Hepatocyte (in vitro differentiated cells and primary cell): Measurements from ENCODE around the genes RASAL2 and CLEC20A.

- RAMPAGE, long total RNA, result no peak
- RRBS, result no CpG with 5 or more reads among the region's 2 CpGs
These were observed 26.0 kb upstream of the KIAA0040 start for GRCh38 chr1:175218635-175218988.

DNA sequence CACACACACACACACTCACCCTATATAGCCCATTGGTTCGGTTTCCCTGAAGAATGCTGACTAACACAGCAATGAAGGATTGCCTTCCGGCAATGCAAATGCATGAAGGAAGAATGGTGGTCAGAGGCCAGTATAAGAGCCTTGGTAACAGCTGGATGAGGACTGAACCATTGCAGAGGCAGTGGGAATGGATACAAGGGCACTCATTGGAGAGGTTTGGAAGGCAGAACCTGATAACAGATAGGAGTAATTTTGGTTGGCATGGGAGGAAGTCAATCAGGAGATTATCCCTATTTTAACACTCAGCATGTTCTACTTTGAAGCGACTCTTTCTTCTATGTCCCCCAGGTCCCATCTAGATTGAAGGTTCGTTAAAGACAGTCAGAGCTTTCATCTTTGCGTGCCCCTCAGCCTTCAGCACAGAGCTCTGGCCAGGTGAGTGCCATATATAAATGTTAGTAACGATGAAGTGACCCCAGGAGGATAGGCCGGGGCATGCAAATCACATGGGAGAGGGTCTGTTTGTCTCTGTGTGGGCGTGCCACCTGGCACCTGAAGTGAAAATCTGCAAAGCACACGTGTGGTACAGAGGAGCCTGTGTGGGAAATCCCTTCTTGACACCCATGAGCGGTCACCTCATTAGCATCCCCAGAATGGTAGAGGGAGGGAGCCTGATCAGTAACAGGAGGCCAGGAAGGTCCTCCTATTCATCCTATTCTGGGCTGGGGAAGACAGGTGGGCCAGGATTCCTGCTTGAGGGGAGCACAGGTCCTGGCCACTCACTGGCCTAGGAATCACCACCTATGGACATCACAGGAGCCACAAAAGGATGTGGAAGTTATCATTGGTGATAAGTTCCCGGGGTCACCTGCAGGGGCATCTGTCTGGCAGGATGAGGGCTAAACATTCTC, 32.8 kb upstream of the KIAA0040 start:
- RAMPAGE, long total RNA, result no peak
- RRBS, result no CpG with 5 or more reads among the region's 11 CpGs

GRCh38 chr1:175262169-175262440, 69.5 kb upstream of the KIAA0040 start:
- RAMPAGE, long total RNA, result no peak
- RRBS, result no CpG with 5 or more reads among the region's 3 CpGs

DNA sequence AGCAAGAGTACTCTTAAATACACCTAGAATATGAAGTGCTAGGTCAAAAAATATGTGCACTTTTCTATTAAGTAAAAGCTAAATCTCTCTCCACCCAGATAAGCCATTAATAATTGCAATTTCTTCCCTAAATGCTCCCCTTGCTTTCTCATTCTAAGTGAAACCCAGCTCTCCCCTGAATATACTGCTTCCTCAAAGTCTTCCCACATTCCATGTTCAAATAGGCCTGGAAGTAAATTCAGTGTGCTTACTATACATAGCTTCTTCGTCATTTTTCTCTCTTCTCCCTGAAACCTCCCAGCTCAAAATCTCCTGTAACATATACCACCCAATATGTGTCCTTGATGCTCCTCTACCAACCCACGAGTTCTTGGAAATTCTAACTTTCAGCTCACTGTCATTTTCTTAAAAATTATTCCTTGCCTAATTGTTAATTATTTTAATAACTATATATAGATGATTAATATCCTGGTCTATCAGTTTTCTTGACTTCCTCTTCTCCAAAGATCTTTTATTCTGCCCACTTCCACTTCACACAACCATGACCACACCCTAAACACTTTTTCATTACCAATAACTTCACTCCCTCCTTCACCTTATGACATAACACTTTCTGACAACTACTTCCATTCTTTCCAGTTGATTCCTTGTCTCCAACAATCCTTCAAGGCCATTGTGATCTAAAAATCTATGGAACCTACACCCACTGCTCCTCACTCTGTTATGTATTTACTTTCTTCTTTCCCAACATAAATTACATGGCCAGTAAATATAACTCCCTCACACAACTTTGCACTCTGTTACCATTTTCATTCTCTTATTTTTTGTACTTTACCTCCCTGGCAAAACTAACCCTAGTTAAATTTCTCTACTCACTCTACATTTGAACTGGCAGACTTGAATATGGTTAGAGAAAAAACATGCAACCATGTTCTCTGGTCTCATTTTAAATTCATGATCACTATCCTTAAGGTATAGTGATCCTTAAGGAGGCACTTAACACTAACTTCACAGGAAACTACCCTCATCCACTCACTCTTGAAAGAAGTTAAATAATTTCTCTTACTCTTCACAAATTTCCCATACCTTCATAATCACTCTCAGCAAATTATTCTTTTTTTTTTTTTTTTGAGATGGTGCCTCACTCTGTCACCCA, 153.7 kb downstream of the COP1 start:
- RAMPAGE, long total RNA, result no peak
- RRBS, result no CpG with 5 or more reads among the region's 2 CpGs

- RAMPAGE, long total RNA, result no peak
- RRBS, result no CpG with 5 or more reads among the region's 5 CpGs
These were observed 105.8 kb downstream of the COP1 start for GRCh38 chr1:176101229-176101838.

GRCh38 chr1:176522534-176522878, 59.5 kb downstream of the PAPPA2 start:
- RAMPAGE, long total RNA, result no peak
- RRBS, result no CpG with 5 or more reads among the region's 2 CpGs

DNA sequence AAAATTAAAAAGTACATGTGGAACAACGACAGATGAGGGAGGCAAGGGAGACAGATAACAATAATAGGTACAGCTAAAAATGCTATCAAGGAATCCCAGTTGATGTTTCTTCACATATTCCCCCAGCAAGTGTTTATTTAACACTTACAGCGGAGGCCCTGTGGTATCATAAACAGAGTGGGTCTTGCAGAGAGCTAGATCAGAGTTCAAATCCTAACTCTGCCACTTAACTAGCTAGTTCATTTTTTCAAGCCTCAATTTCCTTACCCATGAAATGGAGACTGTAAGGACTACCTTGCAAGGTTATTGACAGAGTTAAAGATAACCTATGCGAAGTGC, 1.6 kb downstream of the SEC16B start:
- RAMPAGE, long total RNA, result no peak
- RRBS, result no CpG with 5 or more reads among the region's 3 CpGs

DNA sequence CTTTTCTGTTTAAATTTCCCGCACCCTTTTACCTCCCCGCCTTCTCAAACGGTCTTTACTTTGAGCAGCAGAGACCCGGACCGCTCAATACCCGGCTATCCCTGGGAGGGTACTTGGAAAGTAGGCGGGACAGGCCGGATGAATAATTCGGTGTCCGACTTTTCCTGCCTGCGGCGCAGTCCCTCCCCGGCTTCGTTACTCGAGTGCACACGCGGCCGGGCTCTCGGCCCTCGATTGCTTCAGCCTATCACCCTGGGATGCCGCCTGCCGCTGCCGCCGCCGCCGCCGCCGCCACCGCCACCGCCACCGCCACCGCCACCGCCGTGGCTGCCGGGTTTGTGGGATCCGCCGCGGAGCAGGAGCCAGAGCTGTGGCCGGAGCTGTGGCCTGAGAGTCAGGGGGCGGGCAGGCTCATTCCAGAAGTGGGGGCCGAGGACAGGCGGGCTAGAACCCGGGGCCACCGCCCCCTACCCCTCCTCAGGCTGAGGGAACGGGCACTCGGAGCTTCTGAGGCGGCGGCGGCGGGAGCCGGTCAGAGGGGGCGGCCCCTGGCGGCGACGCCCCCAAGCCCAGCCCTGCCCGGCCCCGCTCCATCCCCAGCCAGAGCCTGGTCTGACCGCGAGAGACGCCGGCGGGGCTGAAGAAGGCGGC, at the start of gene RASAL2:
RASAL2 (plus strand) TSS at position 603 of the 651 bp plus-strand sequence.
- RAMPAGE, long total RNA, result no peak
- RRBS, result 2% methylated on average over 34 of the region's 63 CpGs

- RAMPAGE, long total RNA, result no peak
These were observed 6.9 kb downstream of the RASAL2 start for GRCh38 chr1:178100702-178101245.

DNA sequence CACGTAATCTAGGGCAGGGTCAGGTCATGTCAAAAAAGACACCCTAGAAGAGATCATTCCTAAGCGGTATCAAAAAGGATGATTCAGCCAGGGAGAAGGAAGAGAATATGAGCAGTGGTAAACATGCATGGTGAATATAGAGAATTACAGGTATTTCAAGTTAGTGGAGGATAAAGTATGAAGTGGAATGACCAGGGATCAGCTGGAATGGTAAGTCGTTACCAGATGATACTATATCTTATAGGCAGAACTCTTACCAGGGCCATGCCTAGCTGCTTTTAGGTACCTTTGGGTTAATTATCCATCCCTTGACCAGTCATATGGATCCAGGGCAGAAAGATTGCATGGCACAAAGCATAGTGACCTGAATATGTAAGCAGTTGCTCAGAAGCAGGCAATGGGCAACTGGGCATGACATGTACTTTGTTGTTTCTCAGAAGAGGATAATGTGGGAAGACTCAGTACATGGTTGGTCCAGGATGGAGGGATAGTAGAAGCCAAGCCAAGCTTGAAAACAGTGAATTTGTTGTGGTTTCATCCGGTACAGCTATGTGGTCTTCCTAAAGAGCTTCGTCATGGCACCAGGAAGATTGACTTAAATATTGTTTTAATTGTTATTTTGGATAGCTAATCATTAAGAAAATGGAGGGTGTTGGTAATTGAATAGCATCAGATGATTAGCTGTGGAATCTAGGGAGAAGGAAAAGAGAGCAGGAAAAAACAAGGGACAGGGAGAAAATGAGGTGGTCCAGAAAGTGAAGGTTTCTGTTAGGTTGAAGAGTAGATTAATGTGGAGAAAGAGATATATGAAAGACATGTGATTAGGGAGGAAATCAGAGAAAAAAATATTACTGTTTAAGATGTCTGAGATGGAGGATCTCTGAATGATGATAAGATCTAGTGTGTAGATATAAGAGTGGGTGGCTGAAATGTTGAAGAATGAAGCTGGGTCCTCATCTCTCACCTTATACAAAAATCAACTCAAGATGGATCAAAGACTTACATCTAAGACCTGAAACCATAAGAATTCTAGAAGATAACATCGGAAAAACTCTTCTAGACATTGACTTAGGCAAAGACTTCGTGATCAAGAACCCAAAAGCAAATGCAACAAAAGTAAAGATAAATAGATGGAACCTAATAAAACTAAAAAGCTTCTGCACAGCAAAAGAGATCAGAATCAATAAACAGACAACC, 87.0 kb downstream of the CLEC20A start:
- RAMPAGE, long total RNA, result no peak
- RRBS, result no CpG with 5 or more reads among the region's 7 CpGs

DNA sequence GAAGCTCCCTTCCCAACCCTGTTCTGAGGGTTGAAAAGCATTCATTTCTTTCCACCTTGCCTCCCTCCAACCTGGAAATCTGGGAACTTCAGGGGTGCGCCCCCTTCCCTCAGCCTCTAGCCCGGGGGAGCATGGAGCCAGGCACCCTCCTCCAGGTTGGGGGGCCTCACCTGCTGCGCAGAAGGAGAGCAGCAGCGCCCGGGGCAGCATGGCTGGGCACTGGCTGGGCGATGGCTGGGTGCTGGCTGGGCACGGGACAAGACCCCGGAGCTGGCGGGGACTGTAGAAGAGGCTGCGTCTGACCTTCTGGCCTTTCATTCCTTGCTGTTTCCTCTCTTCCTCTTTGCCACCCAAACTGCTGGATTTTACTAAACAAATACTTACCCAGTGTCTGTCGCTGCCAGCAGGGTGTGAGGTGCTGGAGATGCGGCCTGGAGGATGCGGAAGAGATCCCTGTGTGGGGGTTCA, at the start of gene CLEC20A:
CLEC20A (minus strand) TSS at position 235 of the 468 bp plus-strand sequence.
- RAMPAGE, long total RNA, result no peak
- RRBS, result 94% methylated on average over 7 of the region's 13 CpGs

GRCh38 chr1:178532365-178532728, 19.4 kb downstream of the TEX35 start:
- RAMPAGE, long total RNA, result no peak
- RRBS, result no CpG with 5 or more reads among the region's 11 CpGs

DNA sequence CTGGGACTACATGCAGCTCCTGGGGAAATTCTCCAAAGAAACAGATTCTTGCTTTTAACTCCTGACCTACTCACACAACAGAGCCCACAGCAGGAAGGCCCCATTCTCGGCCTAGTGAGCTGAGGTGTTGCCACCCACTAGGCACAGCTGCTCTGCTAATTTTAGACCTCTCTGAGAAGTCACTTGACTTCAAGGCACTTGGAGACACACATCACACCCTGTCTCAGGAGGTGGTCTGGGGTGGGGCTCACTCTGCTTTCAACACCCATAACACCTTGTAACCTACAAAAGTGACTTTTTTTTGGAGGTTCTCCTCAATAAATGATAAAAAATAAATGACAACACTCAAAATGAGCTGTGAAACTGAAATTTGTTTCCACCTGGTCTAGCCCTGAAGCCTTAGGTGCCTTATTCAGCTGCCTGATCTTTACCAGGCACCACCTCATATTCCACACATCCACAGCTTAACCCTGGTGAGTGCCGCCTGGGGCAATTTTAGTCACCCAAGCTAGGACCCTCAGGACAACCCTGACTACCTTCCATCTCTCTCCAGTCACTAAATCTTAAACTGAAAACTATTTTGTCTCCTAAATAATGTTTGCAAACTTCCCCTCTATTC, 93.2 kb downstream of the TEX35 start:
- RAMPAGE, long total RNA, result no peak
- RRBS, result no CpG with 5 or more reads among the region's 2 CpGs

- RAMPAGE, long total RNA, result no peak
- RRBS, result no CpG with 5 or more reads among the region's 2 CpGs
These were observed 47.1 kb upstream of the ANGPTL1 start for GRCh38 chr1:178917916-178918380.

DNA sequence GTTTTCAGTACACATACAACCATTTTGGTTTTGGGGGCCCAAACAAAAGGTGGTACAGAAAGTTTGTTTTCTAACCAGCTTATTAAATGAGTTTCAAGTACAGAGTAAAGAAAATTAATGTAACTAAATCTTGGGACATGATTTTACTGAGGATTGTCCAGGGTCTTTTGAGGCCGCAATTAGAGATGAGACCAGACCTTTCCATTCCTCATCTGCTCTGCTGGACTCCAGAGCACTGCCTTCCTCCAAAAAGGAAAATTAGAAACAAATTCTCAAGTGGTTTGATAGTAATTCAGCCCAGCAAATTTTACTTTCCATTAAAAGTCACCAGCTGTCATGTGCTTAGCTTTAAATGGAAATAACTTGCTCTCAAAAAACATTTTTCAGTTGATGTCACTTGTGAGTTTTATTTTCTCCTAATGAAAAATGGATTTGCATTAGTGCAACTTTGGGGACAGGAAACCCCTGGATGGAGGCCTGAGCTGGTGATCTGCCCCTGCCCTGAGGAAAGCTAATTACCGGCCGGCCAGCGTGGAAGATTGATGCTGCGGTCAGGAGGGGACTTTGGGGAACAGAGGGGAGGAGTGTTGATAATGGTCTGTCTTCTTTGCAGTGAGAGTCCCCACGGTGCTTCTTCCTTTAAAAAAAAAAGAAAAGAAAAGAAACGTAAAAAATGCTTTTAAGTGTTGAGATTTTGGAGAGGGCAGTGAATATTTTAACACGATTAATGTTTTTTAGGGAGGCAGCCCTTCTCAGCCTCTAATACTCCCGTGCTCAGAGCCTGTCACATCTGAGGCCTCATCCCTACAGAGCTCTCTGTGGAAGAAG, 66.8 kb upstream of the ANGPTL1 start:
- RAMPAGE, long total RNA, result no peak
- RRBS, result no CpG with 5 or more reads among the region's 9 CpGs

GRCh38 chr1:179089732-179090345, 8.0 kb downstream of the TOR3A start:
- RAMPAGE, long total RNA, result no peak
- RRBS, result 20% methylated on average over 4 of the region's 21 CpGs

GRCh38 chr1:179228756-179229178, 710 bp downstream of the ABL2 start:
- RAMPAGE, long total RNA, result no peak
- RRBS, result no CpG with 5 or more reads among the region's 16 CpGs

DNA sequence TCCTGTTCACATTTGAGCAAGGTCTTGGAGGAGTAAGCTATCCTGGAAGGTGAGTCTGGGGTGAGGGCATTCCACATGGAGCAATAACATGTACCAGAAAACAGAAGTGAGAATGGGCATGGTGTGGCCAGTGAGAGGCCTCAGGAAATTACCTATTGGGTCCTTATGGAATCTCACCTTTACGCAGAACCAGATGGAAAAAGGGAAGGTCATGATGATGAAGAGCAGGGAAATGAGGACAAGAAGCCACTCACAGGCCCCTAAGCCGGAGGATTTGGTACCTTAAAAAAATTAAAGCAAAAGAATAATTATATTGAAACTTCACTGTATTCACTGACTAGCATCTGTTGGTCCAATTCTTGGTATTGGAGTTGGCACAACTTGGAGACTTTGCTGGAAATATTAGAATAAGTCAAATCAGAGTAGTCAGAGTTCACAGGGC, 11.2 kb downstream of the NPHS2 start:
- RAMPAGE, long total RNA, result no peak
- RRBS, result no CpG with 5 or more reads among the region's 2 CpGs

DNA sequence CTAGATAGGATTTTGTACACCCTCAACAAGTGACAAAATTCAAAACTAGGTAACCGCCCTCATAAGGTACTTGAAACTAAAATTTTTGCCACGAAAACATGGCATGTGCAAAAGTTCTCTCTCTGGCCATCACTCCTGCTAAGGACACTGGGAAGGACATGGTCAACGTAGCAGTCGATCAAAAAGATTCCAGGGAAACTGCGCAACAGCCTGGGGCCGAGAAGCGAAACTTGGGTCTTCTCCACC, 369 bp upstream of the TOR1AIP1 start:
- RAMPAGE, long total RNA, result no peak
- RRBS, result no CpG with 5 or more reads among the region's 7 CpGs

DNA sequence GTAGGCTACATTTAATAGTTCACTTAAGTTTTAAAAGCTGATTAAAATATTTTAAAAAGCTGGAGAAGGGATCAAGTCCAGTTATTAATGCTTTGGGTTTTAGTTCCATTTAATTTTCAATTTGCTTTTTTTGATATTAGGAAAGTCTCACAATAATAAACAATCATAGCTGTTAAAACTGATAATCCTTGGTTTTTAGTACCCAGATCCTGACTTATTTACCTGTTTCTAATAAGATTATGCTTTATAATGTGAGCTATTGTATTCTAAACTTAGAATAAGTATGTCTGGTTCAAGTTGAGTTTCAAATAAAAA, 3.3 kb downstream of the TOR1AIP1 start:
- RAMPAGE, long total RNA, result no peak